Melanocyte of skin (primary cell): Measurements from ENCODE around the gene TRIM23.

DNA sequence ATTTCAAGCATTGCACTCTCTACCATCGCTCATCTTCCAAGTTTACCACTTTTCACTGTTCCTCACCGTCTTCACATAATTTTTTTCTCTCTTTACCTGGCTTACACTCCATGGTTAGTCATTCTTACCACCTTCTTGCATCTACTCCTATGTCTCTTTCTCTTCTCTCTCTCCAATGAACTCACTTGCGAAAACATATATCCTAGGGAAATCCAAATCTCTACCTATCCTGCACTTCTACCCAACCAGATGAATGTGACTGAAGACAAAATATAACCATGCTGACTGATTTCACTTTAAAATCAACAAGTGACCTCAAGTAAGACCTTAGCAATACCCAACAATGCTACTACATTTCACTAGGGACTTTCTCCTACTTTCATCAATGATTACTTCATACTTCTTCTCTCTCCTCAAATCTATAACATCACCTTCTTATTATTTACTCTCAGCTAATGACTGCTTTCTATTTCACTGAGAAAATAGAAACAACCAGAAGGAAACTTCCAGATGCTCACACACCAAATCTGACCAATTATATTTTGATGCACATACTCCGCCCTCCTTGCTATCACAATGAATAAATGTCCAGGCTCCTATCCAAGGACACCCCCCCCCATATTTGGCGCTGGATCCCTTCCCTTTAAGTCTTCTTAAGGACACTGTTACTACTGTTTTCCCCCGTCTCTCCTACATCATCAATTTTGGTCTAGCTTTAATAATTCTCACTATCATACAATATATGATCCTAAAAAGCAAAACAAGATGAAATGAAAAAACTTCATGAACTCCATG, 79.4 kb downstream of the ADAMTS6 start:
- CAGE, long polyA plus RNA, 2 experiments, result no peak in any of the 2 experiments

GRCh38 chr5:65623761-65624534, at the start of gene TRIM23:
Gene TRIM23 (minus strand): TSS chr5:65624333.
- CAGE, long polyA plus RNA, 2 experiments, result no peak in any of the 2 experiments

GRCh38 chr5:65811806-65812232, 89.8 kb downstream of the NLN start:
- CAGE, long polyA plus RNA, 2 experiments, result no peak in any of the 2 experiments

GRCh38 chr5:65978080-65978524, 51.7 kb downstream of the ERBIN start:
- CAGE, long polyA plus RNA, 2 experiments, result no peak in any of the 2 experiments

DNA sequence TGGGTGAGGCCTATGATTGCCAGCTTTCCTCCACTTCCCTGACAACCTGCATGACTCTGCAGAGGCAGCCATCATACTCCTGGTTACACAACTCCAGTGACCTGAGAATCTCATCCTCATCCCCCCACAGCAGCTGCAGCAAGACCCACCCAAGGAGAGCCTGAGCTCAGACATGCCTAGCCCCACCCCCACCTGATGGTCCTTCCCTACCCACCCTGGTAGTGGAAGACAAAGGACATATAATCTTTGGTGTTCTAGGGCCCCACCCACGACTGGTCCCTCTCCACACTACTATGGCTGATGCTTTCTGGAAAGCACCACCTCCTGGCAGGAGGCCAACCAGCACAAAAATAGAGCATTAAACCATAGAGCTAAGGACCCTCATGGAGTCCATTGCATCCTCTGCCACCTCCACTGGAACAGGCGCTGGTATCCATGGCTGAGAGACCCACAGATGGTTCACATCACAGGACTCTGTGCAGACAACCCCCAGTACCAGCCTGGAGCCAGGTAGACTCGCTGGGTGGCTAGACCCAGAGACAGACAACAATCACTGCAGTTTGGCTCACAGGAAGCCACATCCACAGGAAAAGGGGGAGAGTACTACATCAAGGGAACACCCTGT, 42.9 kb upstream of the SREK1 start:
- CAGE, long polyA plus RNA, 2 experiments, result no peak in any of the 2 experiments

GRCh38 chr5:66742039-66742524, 145.9 kb downstream of the MAST4 start:
- CAGE, long polyA plus RNA, 2 experiments, result no peak in any of the 2 experiments

- CAGE, long polyA plus RNA, 2 experiments, result no peak in any of the 2 experiments
Observed at GRCh38 chr5:66882661-66883191, 286.5 kb downstream of the MAST4 start.

DNA sequence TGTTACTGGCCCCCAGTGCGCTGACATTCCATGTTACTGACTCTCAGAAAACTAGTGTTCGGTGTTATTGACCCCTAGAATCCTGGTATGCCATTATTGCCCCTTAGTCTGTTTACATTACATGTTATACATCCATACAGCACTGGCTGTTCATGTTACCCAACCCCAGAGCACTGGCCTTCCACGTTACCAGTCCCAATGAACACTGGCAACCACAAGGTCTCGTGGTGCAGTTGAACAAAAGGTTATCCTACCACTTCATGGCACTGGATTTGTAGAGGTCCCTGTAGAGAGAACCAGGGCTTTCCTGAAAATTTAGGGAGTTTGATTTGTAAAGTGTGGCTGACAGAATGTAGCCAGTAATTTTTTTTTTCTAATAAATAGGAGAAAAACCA, 278.3 kb upstream of the CD180 start:
- CAGE, long polyA plus RNA, 2 experiments, result no peak in any of the 2 experiments

DNA sequence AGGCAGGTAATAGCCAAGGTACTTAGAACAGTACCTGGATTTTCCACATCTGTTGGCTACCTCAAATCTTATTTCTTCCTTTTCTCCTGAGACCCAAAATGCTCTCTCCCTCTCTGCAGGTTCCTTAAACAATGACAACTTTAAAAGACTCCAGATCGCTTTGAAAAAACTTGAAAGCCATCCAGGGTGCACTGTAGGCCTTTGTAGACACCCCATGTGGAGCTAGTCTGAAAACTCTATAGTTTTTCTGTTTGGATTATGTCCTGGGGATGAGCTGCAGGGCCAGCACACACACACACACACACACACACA, 341.4 kb upstream of the CD180 start:
- CAGE, long polyA plus RNA, 2 experiments, result no peak in any of the 2 experiments

- CAGE, long polyA plus RNA, 2 experiments, result no peak in any of the 2 experiments
Observed at GRCh38 chr5:67773875-67774648, 441.5 kb upstream of the PIK3R1 start.

GRCh38 chr5:67806636-67807102, 408.9 kb upstream of the PIK3R1 start:
- CAGE, long polyA plus RNA, 2 experiments, result no peak in any of the 2 experiments

DNA sequence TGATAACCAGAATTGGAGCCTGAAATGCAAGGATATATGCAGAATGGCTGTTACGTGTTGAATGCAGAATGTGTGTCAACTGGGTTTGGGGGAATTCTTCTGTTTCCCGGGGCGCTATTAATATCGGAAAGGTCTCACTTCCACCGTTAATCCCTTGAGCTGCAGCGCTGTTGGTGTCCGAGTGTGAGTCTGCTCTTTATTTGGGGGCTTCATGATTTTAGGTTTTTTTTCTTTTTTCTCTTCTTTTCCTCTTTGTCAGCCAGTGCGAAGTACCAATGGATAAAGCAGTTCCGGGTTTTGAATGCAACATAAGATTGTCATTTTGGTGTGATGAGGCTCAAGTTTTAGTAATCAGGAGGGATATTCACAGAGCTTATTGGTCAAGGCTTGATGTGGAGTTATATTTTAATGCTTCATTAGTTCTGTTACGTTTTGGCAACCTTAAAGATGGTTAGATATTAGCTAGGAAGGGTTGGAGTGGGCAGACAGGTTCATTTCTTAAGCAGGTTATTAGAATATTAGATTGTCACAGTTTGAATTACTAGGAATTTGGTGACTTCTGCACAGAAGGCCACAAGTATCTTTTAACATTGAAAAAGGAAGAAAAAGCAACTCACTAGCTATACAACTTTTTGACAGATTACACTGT, 1.4 kb downstream of the PIK3R1 start:
- CAGE, long polyA plus RNA, 2 experiments, result no peak in any of the 2 experiments

DNA sequence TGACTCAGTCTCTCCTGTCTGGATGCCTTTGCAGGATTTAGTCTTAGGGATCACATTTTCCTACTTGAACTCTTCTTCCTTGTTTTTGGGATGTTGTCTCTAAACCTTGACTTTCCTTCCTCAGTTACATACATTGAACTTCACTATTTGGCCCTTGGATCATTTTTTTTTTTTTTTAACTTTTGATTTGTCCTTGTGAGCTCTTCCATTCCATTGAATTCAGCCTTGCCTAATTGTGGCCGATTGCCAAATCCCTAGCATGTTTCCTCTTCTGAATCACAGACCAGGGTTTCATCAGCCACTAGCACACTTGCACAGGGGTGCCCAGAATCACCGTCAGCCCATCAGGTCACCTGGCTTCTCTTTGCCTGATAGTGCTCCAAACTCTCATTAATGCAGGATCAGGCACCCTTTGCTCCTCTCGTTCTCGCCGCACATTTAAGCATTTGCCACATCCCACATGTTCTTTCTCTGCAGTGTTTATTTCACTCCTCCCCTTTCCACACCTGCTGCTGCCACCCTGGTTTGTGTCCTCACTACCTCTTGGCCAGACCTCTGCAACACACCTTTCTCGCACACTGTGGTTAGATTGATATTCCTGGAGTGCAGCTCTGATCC, 9.6 kb downstream of the PIK3R1 start:
- CAGE, long polyA plus RNA, 2 experiments, result no peak in any of the 2 experiments

- CAGE, long polyA plus RNA, 2 experiments, result no peak in any of the 2 experiments
Observed at GRCh38 chr5:68237723-68238756, 22.5 kb downstream of the PIK3R1 start.

DNA sequence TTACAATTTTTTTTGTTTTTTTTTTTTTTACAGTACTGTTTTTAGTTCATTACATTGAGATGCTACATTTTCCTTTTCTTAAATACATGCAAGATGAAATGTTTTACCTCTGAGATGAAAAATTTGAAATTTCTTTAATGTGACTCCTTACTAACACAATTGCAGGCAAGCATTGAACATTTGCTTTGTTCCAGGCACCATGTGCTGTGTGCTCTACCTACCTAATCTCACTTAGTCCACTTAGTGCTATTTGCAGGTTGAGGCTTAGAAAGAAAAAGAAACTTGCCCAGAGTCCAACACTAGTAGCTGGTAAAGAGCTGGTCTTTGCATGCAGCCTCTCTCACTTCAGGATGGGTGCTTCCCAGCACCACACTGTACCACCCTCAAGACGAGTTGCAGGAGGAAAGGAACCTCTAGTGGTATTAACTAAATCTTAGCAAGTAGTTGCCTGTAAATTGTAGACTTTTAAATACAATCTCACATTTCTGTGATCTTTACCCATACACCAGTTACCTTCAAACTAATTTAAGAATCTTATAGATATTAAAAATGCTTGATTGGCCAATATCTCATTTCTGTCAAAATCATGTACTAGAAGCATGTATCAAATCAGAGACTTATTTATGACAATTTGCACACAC, 25.9 kb downstream of the PIK3R1 start:
- CAGE, long polyA plus RNA, 2 experiments, result no peak in any of the 2 experiments

DNA sequence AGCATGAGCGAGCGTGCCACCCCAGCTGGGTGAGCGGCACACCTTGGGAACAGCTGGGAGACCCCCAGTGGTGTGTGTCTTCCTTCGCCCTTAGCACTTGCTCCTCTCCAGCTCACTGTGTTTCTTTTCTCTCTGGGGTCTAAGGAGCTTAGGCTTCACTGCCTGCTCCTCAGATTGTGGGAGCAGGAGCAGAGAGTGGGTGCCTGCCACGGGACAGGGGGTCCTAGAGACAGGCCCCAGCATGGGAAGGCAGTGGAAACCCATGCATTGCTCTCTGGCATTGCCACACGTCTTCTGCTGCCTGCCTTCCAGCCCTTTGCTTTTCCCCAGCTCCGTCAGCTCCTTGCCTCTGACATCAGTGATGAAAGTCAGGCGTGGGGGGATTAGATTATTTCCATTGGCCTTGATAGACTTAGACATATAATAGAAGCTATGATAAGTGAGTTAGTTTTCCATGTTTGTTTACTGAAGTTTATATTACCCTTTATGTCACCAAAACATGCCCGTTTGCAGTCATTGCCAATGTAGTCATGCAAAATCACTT, 34.6 kb downstream of the PIK3R1 start:
- CAGE, long polyA plus RNA, 2 experiments, result no peak in any of the 2 experiments

DNA sequence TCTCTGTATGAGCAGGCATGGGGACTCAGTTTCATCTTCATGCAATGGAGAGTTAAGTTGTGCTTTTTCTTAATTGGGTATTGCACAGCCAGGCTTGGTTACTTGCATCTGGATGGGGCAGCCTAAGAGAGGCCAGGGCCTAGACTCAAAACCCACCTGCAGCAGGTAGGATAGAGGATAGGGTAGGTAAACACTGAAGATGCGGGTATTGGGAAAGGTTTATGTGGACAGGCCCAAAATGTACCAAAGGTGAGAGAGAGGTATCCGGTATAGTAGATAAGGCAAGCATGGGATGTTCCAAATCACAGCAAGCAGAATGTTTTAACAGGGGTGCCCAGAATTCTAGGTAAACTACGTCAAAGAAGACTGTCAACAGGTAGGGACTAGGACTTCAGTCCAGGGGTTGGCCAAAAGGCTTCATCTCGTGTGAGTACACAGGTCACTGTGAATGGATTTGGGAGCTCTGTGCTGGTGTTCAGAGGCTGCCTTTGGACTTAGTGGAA, 66.3 kb downstream of the PIK3R1 start:
- CAGE, long polyA plus RNA, 2 experiments, result no peak in any of the 2 experiments

- CAGE, long polyA plus RNA, 2 experiments, result no peak in any of the 2 experiments
Observed at GRCh38 chr5:68294779-68295619, 79.4 kb downstream of the PIK3R1 start.

DNA sequence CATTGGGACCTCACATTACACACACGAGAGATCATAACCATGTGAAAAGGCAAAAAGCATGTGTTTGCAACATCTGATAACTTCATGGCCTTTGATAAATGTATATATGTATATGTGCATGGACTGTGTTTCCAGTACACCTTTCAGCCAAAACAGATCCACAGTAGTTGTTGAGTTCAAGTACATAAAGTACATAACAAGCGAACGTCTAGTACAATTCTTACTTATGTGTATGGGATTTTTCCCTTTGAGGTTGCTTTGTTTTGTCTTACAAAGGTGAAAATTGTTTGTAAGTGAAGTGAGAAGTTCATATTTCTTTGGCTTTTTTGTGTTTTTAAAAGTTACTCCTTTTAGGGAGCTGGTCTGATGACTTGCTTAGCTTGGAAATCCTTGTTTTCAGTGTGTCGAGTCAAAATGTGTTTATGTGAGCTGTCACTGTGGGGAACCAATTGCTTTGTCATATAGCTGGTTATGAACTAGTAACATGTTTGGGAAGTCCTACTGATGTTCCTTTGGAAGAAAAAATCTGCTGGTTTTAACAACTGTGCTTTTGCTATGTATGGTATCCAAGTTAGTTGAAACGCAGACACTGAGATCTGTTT, 85.1 kb downstream of the PIK3R1 start:
- CAGE, long polyA plus RNA, 2 experiments, result no peak in any of the 2 experiments

DNA sequence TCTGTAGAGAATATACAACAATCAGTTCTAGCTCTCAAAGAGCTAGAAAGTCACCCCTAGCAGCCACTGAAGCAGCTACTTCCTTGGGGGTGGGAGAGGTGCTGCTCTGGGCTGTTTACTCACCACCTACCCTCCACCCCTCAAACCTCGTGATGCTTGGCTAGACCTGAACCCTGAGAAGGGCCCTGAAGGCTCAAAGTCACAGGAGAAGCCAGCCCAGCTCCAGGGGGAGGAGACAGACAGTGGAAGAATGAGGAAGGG, 180.3 kb downstream of the PIK3R1 start:
- CAGE, long polyA plus RNA, 2 experiments, result no peak in any of the 2 experiments